UCH-1 (cell line): ENCODE data around the gene KAT6B.

GRCh38 chr10:73769534-73769866 is 2.6 kb upstream of the FUT11 start:
- RRBS, result no CpG with 5 or more reads among the region's 3 CpGs

DNA sequence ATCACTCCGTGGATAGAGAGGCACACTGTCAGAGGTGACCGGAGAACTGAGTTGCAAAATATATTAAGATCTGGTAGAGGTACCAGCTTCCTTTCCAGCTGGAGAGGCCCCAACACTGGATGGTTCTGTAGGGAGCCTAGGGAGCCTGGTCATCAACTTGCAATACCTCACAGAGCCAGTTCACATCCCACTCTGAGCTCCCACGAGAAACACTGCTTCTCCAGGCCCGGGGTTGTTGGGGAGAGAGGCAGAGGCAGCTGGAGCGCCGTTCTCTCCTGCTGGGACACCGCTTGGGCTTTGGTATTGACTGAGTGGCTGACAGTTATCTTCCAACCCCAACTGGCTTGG is 436 bp upstream of the FUT11 start:
- RRBS, result no CpG with 5 or more reads among the region's 7 CpGs

- RRBS, result no CpG with 5 or more reads among the region's 5 CpGs
Observed at GRCh38 chr10:73774548-73775119, 2.6 kb downstream of the FUT11 start.

DNA sequence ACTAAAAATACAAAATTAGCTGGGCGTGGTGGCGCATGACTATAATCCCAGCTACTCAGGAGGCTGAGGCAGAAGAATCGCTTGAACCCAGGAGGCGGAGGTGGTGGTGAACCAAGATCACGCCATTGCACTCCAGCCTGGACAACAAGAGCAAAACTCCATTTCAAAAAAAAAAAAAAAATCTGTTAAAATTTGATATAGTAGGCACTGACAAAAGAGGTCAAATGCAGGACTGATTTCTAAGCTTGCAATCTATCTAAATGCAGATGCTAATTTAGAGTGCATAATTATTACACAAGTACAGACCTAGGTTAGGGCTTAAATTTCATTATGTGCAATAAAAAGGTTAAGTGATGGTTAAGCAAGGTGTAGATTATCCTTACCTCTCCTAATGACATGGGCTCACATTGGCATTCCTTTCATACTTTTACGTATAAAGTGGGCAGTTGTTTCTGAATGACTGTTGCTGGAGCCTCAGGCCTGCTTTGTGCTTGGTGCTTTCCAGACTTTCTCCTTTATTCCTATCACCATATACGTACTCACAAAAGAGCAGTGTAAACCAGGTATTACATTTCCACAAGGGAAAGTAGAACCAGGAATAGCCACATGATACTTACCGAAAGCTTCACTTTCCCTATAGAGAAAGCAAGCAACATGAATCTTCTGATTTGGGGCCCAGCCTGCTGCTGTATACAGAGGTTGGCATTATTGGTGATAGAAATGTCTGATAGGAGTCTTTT is 2.3 kb upstream of the CHCHD1 start:
- RRBS, result no CpG with 5 or more reads among the region's 8 CpGs

DNA sequence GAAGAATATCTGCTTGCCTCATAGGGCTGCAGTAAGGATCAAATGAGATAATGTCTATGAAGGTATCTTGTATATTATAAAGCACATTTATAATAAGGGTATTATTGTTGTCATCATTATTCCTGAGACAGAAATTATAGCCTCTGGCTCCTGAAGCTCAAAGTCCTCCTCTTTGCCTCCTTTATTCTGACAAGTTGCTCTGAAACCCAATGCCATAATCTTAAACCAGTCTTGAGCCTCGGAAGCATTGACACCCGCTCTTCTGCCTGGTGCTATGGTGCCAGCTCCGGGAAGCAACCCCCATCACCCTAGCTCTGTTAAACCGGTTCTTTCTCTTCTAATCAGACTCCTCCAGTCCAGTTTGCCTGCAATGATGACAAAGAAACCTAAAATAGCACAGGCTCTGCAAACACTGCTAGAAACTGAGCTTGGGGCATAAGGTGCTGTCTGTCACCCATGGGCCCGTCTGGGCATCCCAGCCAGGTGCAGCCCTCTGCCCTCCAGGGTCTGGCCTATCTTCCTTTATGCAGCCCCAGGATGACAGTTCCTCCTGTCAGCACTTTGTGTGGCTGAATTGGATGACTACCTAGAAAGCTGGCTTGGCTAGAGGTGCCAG is 14.1 kb upstream of the CAMK2G start:
- RRBS, result no CpG with 5 or more reads among the region's 5 CpGs

DNA sequence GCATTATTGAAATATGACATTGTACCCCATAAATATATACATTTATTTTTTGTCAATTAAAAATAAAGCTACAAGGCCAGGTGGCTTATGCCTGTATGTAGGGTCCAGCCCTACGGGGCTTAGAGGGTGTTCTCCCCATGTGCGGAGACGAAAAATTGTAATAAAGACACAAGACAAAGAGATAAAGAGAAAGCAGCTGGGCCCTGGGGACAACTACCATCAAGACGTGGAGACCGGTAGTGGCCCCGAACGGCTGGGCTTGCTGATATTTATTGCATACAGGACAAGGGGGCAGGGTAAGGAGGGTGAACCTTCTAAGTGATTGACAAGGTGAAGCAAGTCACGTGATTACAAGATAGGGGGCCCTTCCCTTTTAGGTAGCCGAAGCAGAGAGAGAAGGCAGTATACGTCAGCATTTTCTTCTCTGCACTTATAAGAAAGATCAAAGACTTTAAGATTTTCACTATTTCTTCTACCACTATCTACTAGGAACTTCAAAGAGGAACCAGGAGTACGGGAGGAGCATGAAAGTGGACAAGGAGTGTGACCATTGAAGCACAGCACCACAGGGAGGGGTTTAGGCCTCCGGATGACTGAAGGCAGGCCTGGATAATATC is 19.8 kb downstream of the PLAU start:
- RRBS, result no CpG with 5 or more reads among the region's 12 CpGs

DNA sequence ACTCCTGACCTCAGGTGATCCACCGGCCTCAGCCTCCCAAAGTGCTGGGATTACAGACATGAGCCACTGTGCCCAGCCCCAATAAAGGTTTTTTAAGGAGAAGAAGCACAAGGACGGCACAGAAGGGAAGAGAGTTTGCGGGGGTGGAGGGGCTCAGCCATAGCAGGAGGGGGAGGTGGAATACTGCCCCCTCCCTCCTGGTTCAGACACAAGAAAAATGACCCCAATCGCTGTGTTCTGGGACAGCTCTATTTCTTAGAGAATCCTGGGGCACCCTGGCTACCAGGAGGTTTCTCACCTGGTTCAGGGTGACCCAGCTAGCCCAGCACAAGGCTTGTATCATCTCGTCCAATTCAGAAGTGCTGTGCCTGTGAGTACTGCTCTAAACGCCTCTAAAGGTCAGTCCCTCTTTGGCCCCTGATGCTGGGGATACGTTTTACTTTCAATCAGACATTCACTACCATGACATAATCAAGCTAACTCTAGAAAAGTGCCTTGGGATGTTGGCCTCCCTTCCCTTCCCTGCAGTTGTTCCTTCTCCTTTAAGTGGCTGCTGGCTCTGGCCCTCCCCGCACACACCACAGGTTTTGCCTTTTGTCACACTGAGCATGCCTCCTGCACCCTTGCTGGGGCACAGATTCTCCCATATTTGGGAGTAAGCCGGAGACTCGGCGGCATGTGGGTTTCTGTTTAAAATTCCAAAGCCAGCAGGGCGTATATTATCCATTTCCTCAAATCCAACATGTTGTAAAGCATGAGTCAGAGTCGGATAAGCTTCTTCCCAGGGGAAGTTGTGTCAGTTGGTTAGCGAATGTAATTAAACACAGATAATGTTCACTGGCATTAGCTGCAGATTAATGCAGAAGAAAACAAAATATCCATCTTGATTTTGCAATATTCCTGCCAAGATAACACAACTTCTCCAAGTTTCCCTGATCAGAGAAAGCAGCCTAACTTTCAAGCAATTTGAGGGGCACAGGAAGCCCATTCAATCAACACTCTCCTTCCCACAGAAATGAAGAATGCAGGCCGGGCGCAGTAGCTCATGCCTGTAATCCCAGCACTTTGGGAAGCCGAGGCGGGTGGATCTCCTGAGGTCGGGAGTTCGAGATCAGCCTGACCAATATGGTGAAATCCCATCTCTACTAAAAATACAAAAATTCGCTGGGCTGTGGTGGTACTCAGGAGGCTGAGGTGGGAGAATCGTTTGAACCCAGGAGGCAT is 31.9 kb upstream of the VCL start:
- RRBS, result no CpG with 5 or more reads among the region's 22 CpGs

DNA sequence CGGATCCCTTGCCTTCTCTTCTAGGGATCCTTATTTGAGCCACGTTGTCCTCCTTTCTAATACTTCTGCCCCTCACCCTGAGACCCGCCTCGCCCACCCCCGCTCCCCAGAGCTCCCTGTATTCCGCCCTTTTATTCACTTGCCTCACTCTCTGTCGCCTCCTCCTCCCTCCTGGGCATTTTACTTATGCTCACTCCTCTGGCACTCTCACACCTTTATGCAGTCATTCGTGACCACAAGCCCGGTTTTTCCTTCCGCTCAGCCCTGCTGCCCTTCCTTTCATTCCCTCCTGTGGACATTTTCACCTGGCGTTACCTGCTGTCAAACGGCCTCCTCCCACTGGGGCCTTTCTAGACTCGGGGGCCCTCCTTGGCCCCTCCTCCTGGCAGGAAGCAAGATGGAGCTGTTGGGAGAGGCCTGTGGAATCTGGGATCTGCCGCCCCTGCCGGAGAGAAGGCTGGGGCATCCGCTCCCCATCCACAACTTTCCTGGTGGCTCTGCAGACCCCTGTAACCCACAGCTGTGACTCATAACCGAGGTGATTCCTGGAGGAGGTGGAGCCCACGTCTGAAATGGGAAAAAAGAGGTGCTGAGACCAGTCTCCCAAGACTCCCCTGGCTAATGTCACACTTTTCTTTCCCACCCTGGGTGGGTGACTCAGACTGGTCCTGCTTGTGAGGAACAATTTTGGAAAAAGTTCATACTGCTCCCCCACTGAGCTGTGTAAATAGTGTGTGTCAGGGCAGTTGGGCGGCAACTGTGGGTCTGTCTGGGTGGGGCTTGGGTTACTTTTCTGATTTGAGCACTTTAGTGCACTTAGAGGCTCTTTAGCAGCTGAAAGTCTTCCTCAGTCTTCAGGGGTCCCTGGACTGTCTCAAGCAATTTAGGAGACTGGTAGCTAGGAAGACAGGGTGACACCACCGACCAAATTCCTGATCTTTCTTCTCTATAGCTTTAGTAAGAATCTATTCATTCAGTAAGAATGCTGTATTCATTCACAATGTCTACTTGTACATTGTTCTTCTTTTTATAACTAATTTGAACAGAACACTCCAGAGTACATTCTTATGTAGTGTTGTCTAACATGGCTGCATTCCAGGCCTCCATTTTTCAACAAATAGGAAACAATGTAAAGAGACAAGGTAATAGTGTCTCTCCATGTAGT is 1.3 kb downstream of the VCL start:
- RRBS, result no CpG with 5 or more reads among the region's 20 CpGs

DNA sequence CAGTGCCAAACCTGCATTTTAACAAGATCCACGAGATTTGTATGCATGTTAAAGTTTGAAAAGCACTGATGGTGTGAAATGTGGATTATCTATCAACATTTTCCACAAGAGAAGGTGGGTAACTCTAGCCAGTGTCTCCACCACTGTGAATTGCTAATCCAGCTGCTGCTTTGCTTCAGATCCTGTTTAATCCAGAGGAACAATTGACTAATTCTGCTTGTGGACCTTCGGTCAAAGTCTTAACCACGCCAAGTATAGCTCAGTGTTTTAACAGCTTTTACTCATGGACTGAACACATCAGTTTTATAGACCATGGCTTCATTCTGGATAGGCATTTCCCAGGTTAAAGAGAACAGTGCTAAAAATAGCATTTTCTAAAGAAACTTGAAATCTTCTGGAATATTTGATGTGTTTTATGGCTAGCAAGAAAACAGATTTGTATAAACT is 23.5 kb downstream of the ADK start:
- RRBS, result no CpG with 5 or more reads among the region's 3 CpGs

- RRBS, result no CpG with 5 or more reads among the region's 2 CpGs
Observed at GRCh38 chr10:74175558-74176095, 24.6 kb downstream of the ADK start.

- RRBS, result no CpG with 5 or more reads among the region's 4 CpGs
Observed at GRCh38 chr10:74238311-74238510, 87.2 kb downstream of the ADK start.

- RRBS, result no CpG with 5 or more reads among the region's 2 CpGs
Observed at GRCh38 chr10:74598985-74599297, 227.5 kb upstream of the KAT6B start.

GRCh38 chr10:74826129-74827002 is at the start of gene KAT6B:
Gene KAT6B (plus strand): TSS chr10:74826600.
- RRBS, result 5% methylated on average over 4 of the region's 62 CpGs

- RRBS, result no CpG with 5 or more reads among the region's 6 CpGs
Observed at GRCh38 chr10:74854777-74855340, 28.5 kb downstream of the KAT6B start.

DNA sequence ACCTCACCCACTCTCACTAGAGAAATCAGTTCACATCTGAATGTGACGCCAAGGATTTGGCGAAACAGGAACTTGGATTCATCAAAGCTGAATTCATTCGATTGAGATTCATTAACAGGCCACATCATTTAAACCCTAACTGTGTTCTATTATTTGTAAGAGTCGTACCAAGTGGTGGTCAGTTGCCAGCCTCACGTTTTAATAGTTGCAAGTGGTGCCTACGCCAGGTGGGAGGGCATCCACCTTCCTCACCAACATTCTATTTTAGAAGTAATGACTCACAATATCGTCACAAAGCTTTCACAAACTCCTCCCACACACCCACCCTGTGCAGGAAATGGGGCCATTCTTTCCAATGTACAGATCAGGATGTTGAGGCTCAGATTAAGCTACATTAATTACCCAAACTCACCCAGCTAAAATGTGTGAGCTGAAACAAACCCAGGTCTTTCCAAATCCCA is 39.4 kb downstream of the DUSP29 start:
- RRBS, result no CpG with 5 or more reads among the region's 7 CpGs

DNA sequence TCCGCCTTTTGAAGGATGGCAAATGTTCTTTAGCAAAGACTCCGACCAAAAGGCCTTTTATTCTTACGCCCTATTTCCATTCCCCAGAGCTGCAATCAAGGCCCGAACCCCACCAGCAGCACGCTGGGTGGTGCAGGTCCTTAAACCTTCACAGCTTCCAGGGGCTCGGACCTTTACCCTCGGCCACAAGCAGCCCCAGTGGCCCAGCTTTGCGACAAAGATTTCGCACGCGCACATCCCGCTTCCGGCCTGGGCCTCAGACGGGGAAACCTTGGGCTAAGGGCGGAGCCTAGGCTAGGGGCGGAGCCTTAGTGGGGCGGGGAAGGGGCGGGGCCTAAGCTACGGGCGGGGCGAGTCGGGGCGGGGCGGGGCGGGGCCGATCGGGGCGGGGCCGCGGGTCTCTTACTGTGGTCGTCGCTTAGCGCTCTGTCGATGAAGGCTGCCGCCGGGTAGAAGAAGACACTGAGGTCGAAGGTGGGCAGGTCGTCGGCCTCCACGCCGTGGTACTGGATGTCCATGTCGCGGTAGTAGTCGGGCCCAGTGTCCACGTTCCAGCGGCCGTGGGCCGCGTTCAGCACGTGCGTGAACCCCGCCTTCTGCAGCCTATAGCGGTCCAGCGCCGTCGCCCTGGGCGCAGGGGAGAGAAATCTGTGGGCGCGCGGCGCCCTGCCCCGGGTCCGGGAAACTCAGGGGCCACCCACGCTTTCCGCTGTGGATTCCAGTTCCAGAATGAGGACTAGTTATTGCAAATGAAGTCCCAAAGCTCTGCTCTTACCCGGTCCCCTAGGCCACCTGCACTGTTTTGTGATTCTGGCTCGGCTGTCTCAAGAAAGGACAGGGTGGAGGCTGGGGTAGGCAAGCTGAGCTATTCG is 29.8 kb downstream of the DUSP29 start:
- RRBS, result no CpG with 5 or more reads among the region's 68 CpGs

DNA sequence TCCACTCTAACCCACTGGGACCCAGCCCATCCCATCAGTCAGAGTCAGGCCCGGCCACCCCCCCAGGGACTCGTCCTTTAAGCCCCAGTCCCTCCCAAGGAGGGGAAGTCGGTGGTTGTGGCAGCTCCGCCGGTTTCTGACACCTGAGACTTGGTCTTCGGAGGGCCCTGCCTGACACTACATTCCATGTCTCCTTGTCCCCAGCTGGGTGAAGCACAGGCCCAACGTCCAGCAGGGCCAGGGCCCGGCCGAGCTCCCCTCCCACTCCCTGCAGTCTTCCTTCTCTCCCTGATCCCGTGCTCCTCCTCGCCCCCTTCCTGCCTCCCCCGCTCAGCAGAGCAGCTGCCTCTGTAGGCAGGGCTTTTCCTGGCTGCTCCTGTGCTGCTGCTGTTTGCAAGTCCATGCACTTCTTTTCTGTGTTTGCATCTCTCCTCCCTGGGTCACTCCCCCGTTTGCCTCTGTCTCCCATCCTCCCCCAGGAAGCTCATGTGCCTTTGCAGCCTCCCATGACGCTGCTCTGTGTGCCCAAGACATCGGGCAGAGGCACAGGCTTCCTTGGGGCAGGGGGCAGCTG is 1.1 kb upstream of the DUSP13 start:
- RRBS, result 50% methylated on average over 3 of the region's 15 CpGs

DNA sequence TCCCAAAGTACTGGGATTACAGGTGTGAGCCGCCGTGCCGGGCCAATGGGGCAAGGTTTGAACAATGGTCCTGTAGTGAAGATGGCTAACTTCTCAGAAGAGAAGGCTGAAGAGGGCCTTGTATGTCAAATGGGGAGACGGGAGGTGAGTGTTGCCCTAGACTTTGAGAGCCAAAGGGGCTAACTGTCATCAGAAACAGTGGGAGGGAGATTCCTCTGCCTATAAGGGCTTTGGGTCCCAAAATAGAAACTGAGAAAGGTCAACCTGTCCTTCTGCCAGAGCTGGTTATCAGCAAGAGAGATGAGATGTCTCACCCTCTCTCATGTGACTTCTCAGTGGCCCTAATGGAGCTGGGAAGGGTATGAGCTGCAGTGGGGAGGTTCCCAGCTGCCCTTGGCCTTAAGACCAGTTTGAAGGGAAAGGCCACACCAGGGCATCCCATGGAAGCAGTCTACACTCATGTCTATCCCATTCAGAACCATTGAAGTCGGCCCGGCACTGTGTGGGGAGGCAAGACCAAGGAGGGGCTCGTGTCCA is 1.3 kb upstream of the SAMD8 start:
- RRBS, result no CpG with 5 or more reads among the region's 7 CpGs

GRCh38 chr10:75216168-75216950 is 5.8 kb downstream of the VDAC2 start:
- RRBS, result no CpG with 5 or more reads among the region's 4 CpGs

DNA sequence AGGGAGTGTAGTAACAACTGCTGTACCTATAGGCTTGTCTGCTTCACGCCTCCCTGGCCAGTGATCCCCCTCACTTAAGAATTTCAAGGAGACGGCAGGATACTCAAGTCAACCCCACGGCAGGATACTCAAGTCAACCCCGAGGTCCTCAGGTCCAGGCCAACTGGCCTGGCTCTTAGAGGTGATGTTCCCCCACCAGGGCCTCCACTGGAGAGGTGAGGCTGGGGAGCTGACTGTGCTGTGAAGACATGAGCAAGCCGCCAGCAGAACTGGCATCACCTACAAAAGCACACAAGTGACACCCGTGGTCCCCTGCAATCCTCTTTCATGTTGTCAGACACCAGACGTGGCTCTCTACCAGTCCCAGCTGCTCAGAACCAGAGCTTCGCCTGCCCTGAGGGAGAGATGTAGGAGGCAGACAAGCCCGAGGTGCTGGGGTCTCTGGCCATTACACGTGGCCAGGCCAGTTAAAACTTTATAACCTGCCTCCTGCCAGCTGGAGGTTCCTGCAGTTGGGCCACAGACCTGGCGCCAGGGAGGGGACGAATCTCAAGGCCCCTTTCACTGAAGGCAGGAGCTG is 2.3 kb downstream of the COMTD1 start:
- RRBS, result no CpG with 5 or more reads among the region's 12 CpGs